Jurkat, Clone E6-1 (cell line): ENCODE data around the gene ASF1B.

- RRBS: 2% methylated on average over 2 of the region's 26 CpGs
Observed at GRCh38 chr19:13952800-13953841, 812 bp downstream of the DCAF15 start.

GRCh38 chr19:13995154-13995784 lies 10.9 kb downstream of the RFX1 start:
- RRBS: no CpG with 5 or more reads among the region's 12 CpGs

- RRBS: no CpG with 5 or more reads among the region's 6 CpGs
Observed at GRCh38 chr19:14096374-14096827, 10.8 kb upstream of the C19orf67 start.

GRCh38 chr19:14112199-14112894 lies 5.2 kb downstream of the PRKACA start:
- RRBS: no CpG with 5 or more reads among the region's 12 CpGs

GRCh38 chr19:14125243-14125834 lies 7.8 kb upstream of the PRKACA start:
- RRBS: no CpG with 5 or more reads among the region's 10 CpGs

GRCh38 chr19:14136517-14137350 lies at the start of gene ASF1B:
ASF1B (minus strand) TSS chr19:14136589.
- RRBS: 4% methylated on average over 9 of the region's 86 CpGs

GRCh38 chr19:14166180-14167109 lies 30.1 kb upstream of the ASF1B start:
- RRBS: no CpG with 5 or more reads among the region's 21 CpGs

DNA sequence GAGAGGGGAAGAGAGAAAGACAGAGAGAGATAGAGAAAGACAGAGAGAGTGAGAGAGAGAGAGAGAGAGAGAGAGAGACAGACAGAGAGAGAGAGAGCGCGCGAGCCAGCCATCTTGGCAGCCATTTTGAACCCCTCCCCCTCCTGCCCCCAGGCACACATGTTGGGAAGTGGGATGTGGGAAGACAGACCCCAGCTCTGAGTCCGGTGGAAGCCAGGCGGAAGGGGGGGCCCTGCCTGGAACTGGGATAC lies 1.4 kb downstream of the ADGRL1 start:
- RRBS: no CpG with 5 or more reads among the region's 5 CpGs

DNA sequence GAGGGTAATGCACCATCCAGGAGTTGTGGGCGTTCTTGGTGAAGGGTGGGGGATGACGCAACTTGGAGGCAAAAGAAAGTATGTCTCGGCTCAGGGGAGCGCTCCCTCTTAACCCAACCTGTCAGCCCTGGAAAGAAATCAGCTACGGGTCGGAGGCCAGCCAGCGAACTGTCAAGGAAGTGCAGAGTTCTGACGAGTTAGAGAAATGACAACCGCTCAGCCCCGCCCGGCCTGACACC lies 15.3 kb upstream of the ADGRL1 start:
- RRBS: no CpG with 5 or more reads among the region's 11 CpGs

DNA sequence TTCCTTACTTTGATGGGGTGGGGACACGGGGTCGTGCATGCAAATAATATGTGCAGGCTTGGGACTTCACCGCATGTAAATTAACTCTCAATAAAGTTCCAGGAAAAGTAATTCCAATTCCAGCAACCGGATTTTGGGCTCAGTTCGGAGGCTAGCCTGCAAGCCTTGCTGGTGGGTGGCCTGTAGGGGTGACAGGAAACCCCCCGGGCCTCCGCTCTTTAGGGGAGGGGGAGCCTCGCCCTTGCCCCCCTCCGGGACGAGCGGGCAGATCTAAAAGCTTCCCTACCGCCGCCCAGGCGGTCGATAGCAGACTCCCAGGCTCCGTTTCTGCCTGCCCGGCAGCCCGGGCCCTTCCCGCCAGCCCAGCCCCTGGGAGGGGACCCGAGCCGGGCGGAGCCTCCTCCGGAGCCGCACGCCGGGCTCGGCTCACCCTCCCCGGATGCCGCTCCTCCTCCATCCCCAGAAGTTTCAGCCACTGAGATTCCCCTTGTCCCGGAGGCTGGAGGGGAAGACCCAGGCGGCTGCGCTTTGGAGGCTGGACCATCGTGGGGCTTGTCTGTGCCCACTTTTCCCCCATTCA lies 47.8 kb upstream of the ADGRE5 start:
- RRBS: 76% methylated on average over 18 of the region's 33 CpGs

- RRBS: 93% methylated on average over 9 of the region's 37 CpGs
Observed at GRCh38 chr19:14471469-14472032, 3.6 kb downstream of the PTGER1 start.

DNA sequence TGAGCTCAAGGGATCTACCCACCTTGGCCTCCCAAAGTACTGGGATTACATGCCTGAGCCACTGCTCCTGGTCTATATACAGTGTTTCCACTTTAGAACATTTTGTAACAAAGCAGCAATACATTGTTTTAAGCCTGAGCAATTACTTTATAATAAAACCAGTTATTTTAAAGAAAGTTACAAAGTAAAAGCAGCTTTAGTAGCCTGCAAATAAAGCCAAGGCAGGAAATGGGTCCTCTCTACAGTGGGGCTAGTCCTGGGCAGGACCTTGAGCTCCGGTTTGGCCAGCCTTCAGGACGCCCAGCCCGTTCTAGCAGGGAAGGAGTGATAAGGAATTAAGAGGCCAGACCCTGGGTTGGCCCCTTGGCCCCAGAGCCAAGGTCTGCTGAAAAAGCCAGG lies 4.1 kb downstream of the DNAJB1 start:
- RRBS: no CpG with 5 or more reads among the region's 3 CpGs

GRCh38 chr19:14514458-14515105 lies 3.6 kb downstream of the DNAJB1 start:
- RRBS: no CpG with 5 or more reads among the region's 7 CpGs

- RRBS: no CpG with 5 or more reads among the region's 34 CpGs
Observed at GRCh38 chr19:14528840-14529395, 476 bp upstream of the TECR start.

DNA sequence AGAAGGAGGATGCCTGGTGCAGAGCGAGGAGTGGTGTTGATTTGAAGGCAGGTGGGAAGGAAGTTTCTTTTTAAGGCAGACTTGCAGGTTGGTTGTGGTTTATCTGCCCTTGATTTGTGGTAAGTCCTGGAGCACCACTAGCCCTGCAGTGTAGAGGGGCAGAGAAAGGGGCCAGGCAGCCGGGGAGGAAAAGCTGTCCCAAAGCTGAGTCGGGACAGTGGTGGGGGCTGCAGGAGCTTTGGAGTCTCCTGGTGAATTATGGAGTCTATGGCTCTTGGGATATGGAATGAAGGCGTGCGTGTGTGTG lies 24.8 kb downstream of the ZNF333 start:
- RRBS: no CpG with 5 or more reads among the region's 5 CpGs

- RRBS: no CpG with 5 or more reads among the region's 9 CpGs
Observed at GRCh38 chr19:14784734-14785060, 6.3 kb upstream of the ADGRE2 start.

GRCh38 chr19:14809406-14810297 lies 25.3 kb downstream of the OR7A5 start:
- RRBS: no CpG with 5 or more reads among the region's 7 CpGs

DNA sequence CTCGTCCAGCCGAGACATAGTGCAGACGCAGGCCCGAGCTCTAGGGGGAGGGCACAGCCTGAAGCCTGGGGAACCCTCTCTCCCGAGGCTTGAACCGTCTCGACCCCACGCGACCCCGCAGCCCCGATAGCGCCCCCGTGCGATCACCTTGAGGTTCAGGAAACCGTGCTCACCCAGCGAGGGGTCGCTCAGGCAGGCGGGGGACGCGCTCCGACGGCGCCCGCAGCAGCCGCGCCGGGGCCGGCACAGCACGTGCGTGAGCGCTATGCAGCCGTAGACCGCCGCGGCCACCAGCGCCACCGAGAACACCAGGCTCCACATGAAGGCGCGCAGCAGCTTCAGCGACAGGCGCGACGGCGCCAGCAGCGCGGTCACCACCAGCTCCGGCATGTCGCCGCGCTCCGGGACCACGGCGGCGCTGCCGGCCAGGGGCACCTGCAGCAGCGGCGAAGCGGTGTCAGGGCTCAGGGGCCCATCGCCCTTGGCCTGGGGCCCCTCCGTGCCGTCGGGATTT lies 369 bp downstream of the EPHX3 start:
- RRBS: no CpG with 5 or more reads among the region's 62 CpGs

DNA sequence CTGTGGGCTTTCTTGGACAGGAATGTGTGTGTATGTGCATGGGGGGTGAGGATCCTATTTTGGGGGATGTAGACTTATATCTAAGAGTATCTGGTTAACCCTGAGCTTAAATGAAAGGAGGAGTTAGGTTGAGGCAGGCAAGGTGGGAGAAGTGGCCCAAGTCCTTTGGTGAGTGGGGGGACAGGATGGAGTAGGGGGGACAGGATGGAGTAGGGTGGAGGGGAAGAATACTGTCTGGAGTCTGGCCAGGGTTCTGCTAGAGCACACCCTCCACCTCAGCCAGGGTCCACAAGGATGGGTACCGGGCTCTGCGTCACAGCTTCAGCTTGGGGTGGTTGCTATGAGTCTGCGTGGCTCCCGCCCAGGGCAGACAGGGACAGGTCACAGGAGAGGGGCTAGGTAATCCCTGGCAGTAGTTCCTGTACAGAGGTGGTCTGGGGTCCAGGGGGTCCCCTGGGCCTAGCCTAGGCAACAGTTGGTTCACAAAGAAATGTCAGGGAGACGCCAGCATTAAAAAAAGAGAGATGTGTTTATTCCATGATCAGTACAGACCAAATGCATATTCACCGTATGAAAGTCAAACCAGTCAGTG lies 4.2 kb upstream of the EPHX3 start:
- RRBS: no CpG with 5 or more reads among the region's 6 CpGs

DNA sequence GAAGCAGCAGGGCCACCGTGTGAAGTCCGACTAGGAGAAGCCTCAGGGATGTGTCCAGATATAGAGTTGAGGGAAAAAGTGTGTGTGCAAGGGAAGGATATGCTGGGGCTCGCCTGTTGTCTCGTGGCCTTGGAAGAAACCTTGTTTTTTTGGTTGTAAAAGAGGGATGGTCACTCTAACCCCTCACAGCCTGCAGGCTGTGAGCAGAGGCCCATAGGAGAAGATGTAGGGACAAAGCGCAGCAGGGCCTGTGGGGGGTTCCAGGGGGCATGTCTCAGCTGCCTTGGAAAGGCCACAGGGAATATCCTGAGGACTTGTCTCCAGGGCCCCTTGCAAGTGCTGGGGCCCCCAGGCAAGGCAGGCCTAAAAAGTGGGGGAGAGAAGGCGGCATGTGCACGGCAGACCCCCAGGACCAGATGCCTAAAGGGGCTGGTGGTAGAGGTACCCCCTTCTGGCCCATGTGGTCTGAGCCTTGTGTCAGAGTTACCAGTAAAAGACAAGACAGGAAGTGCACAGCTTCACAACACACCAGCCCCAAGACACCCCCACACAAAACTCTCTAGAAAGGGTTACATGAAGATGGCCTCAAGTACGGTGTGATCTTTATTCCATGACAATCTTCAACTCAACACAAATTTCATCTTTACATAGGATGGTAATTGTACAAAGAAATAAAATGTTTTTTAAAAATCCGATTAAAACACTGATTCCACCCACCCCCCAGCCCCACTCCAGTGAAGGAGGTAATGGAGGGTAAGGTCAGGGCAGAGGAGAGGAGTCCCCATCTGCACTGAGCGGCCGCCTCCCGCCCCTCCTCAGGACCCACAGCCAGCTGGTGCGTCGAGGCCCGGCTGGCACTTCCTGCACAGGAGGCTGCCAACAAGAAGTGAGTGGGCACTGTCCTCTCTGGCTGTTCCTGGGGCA lies 14.5 kb upstream of the EPHX3 start:
- RRBS: no CpG with 5 or more reads among the region's 15 CpGs